Subcutaneous preadipocyte (primary cell): ENCODE results near the genes BRSK1, ZNF579, FIZ1 and ZSCAN5C.

- CAGE, long polyA plus RNA, result no peak
Observed at GRCh38 chr19:55273910-55274612, 5.8 kb downstream of the HSPBP1 start.

DNA sequence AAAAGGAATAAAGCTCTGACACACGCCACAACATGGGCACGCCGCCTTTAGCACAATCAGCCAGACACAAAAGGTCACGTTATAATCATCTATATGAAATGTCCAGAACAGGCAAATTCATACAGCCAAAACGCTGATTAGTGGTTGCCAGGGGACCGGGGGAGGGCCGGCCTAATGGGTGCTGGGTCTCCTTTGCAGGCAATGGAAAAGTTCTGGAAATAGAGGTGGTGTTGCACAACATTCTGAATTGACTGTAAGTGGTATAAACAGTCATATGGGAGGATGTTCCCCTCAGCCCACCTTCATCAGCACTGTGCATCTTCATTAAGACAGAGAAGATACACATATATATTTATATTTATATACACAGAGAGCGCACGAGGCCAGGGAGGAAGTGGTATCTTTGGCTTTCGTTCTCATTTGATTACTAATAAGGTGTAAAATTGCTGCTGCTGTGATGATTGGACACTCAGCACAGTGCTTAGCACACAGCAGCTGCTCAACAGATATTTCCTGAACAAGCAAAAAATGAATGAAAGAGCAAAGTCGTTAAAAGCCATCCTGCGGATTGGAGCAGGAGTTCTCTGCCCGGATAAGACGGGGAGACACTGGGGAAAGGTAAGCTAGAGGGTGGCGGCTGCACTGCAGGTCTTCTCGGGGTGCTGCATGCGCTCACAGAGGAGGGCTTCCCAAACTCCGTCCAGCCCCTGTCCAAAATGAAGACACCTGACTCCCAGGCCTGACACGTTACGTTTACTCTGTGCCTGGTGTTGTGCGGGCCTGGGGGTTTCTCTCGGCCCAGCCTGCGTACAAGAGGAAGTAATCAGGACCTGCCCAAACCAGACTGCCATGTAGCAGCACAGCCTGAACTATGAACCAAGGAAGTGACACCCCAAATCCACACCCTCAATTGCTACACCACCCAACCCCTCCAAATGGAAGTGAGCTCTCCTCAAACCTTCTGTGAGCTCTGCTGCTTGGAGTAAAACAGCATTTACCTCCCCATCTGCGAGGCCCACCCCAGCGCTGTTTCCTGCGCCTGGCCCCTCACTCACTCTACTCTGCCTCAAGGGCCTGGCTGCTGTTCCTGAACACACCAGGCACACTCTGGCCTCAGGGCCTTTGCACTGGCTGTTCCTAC is 3.4 kb downstream of the HSPBP1 start:
- CAGE, long polyA plus RNA, result no peak

DNA sequence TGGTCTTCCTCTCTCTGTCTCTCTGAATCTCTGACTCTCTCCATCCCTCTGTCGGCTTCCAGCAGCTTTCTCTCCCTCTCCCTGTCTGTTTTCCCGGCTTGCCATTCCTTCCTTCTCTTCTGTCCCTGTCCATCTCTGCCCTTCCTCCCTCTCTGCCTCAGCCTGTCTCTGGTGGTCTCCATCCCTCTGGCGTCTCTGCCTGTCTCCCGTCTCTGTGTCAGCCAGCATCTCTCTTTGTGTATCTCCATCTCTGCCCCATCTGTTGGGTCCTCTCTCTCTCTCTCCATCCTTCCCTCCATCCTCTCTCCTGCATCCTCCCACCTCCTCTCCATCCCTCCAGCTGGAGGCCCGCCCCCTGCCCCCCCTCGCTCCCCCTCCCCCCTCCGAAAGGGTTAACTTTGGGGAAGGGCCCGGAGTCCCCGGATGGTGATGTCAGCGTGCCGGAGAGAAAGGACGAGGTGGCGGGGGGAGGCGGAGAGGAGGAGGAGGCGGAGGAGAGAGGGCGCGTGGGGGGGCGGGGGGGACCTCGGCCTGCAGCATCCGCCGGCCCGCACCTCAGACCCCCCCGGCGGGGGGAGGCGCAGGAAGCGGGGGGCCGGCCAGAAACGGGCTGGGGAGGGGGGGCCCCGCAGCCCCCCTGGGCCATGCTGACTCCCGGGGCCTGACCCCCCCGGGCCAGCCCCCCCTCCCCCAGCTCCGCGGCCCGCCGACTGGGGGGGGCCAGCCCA is at the start of gene BRSK1:
Gene BRSK1, plus strand, starts transcription at position 422 of the 728 bp plus-strand sequence.
- CAGE, long polyA plus RNA, result no peak

DNA sequence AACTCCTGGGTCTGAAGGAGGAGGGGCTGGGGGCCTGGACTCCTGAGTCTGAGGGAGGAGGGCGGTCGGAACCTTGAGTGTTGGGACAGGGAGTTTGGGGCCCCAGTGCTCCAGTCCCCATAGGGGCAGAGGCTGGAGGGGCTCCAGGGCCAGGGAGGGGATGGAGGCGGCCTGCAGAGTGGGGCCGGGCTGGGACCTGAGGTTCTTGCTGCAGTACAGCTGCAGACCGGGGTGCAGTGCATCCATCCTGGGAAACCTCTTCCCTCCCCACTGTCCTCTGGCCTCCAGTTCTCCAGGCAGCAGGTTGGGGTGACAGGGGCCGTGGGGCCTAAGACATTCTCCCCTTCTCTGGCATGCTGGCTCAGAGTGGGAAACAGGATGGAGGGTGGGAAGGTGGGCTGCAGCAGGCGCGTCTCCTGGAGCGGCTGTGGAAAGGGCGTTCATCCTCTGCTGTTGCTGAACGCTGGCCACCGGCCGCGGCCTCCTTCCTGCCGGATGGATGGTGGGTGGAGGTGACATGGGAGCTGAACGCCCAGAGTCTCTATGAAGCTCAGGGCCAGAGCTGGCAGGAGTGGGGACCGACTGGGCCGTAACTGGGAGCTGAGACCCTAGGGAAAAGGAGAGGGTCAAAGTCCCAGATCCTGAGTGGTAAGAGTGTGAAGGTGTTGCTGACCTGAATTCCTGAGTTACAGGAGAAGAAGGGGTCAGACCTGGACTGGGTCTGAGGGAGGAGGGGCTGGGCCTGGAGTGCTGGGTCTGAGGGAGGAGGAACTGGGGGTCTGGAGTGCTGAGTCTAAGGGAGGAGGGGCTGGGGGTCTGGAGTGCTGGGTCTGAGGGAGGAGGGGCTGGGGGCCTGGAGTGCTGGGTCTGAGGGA is 1.7 kb downstream of the BRSK1 start:
- CAGE, long polyA plus RNA, result no peak

- CAGE, long polyA plus RNA, result no peak
Observed at GRCh38 chr19:55312166-55312852, 12.8 kb downstream of the TMEM150B start.

- CAGE, long polyA plus RNA, result no peak
Observed at GRCh38 chr19:55377322-55377750, 710 bp downstream of the TMEM190 start.

- CAGE, long polyA plus RNA, result no peak
Observed at GRCh38 chr19:55485302-55485876, 401 bp downstream of the NAT14 start.

DNA sequence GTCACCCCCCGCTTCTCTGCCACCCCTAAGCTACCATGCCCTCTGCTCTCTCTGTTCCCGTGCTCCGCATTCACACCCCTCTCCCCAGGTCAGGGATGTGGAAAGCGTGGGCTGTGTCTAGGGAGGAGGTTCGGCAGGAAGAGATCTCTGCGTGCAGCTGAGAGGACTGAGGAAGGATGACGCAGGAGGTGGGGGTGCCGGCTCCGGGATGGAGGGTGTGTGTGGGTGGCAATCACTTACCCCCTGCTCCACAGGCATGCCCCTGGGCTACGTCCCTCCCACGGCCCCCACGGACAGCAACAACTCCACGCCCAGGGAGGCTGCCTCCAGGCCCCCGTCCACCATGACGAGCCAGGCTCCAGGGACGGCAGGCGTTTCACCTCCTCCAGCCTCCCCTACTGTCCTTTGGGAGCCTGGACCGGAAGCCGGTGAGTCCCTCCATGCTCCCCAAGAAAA is 6.1 kb downstream of the SSC5D start:
- CAGE, long polyA plus RNA, result no peak

DNA sequence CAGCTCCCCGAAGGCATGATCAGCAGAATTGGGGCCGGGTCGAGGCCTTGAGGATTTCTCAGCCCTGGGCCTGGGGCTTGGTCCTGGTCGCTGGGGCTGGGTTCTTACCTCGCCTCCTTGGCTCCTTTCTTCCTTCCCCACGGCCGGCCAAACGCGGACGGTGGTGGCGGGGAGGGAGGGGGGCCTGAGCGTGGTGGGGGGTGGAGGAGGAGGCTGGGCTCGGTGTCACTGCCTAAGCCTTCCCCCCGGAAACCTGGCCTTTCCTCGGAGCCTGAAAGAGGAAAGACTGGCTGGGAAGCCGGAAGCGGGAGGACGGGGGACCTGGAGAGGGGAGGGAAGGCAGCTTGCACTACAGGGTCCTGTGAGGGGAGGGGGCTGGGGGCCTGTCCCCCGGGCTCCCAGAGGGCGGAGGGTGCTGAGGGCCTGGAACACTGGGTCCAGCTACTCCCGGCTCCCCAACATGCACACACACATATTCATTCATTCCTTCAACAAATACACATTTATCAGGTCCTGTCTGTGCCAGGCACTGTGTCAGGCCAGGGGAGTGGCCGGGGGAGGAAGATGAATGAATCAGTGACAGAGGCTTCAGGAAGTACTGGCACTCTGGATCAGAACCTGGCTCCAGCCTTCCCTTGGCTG is at the start of gene ZNF579:
Gene ZNF579, minus strand, starts transcription at position 162 of the 642 bp plus-strand sequence.
- CAGE, long polyA plus RNA, result no peak

DNA sequence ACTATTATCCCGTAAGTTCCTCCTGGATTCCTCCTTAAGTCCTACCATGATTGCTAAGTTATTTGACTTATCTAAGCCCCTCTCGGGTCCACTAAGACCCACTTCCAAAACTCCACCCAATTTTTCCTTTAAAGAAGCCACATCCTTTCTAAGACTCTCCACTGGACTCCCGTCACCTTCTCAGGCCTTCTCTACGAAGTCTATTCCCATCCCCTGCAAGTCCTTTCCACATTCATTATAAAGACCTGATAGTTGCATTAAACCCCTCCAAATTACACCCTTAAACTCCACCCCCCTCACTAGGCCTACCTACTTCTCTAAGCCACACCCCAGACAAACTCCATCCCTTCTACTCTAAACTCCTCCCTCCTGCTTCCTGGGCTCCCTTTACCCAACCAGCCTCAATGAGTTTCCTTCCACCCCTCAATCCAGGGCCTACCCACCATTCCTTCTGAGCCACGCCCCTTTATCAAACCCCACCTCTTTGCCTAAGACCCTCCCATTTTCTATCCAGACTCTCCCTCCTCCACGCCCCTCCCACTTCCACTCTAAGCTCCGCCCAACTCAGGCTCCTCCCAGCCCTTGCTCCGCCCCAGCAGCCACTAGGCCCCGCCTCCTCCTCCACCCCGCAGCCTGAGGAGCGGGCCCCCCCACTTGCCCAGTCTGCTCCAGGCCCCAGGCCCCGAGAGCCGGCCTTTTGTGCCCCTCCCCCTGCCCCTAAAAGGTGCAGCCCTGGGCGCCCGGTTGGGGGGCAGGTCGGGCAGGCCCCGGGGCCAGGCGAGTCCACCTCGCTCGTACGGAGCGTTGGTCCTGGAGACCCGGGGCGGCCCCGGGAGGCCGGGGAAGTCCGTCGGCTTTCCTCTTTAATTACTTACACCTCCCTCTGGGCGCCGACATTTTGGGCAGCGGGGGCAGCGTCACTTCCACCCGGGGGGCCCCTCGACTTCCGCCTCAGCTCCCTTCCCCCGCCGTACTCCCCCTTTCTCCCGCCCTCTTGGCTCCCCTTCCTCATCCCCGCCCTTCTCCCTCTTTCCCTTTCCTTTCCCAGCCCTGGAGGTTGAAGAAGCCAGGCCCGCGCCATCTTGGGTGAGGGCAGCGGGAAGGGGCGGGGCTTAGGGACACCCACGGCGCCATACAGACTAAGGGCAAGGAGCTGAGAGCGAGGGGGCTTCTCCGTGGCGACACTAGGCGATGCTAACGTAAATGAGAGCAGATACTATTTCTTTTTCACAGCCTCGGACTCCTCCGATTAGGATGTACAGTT is at the start of gene FIZ1:
Gene FIZ1, minus strand, starts transcription at position 919 of the 1,264 bp plus-strand sequence.
- CAGE, long polyA plus RNA, result no peak

DNA sequence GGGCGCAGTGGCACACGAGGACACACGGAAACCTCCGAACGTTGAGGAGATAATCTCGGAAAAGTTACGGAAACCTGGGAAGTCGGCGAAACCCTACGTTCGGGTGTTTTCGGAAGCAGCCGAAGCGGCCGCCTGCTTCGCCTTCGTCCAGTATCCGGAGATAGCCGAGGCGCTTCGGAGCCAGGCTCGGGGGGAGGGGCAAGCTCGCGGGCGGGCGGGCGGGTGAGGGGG is 218 bp upstream of the U2AF2 start:
- CAGE, long polyA plus RNA, result no peak

DNA sequence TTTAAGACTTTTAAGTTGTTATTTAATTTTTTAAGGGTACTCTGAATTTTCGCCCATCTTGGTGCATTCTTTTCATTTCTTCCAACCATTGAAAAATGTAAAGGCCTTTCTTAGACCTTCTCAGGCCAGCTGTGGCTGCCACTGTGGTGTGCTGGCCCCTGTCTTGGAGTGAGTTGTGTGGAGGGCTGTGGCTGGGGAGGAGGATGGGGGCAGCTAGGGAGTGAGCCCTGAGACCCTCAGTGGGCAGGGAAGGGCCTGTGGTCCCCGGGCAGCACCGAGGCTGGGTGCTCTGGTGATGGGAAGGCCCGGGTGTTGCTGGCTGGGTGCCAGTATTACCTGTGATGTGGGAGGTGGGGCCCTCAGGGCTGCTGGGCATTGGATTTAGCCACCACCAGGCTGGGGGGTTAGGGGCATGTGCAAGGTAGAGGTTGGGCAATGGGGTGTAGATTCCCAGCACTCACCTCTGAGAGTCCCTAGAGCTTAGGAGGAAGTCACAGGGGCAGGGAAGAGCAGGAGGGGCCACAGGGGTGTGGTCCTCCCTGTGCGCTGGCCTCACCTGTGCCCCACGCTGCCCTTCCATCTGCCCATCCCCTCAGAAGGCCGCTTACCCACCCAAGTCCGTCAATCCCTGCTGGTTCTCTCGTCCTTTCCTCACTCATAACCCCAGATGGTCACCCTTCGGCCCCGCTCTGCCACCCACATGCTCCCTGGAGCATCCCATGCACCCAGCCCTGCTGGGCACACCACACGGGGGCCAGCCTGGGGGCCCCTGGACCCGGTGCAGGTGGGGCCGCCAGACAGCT is 12.3 kb downstream of the EPN1 start:
- CAGE, long polyA plus RNA, result no peak

DNA sequence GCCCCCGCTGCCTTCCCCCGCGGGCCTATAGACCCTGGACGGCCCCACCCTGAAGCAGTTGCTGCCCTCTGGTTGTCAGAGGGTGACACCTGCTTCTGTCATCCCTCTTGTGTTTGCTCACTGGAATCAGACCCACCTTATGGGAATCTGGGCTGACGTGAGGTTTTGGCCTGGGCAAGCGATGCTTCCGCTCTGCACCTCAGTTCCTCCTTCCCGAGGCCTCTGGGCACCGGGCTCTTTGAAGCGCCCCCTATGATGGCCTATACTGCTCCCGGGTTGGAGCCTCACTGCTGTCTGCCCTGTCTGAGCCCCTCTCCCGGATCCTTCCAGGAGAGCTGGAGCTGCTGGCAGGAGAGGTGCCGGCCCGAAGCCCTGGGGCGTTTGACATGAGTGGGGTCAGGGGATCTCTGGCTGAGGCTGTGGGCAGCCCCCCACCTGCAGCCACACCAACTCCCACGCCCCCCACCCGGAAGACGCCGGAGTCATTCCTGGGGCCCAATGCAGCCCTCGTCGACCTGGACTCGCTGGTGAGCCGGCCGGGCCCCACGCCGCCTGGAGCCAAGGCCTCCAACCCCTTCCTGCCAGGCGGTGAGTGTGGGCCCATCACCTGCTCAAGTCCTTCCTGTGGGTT is 19.5 kb downstream of the EPN1 start:
- CAGE, long polyA plus RNA, result no peak

DNA sequence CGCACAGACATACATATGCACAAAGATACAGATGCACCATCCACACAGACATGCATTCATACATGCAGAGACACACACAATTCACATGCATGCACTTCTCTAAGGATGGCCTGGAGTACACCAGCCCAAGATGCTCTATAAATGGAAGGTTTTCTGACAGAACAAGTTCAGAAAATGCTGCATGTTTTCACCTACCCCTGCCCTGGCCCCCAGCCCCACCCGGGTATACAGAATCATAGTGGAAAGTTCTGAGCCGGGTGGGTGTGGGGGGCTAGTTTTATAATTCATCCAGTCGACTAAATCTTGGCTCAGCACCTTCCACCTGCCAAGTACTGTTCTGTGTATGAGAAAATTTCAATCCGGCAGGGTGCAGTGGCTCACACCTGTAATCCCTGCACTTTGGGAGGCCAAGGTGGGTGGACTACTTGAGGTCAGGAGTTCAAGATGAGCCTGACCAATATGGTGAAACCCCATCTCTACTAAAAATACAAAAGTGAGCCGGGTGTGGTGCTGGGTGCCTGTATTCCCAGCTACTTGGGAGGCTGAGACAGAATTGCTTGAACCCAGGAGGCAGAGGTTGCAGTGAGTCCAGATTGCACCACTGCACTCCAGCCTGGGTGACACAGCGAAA is 37.0 kb downstream of the ZNF787 start:
- CAGE, long polyA plus RNA, result no peak

DNA sequence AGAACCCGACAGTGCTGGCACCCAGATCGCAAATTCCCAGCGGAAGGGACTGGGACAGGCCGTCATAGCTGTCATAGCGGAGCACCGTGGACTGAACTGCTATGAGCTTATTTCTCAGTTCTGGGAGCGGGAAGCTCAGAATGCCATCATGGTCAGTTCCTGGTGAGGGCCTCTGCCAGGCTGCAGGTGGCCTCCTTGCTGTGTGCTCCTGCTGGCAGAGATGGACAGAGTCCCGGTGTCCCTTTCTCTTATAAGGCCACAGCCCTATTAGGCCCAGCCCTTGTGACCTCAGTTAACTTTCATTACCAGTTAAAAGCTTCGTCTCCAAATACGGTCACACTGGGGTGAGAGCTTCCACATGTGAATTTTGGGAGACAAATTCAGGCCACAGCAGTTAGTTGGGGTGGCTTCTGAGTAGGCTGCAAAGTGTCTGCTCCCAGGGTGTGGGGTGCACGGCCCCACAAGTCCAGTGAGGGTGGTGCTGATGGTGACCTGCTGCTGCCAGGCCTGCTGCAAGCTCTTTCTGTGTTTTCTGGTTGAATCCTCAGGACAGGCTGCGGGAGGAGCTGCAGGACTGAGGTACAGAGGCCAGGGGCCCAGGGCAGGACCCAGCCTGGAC is 4.7 kb downstream of the ZNF444 start:
- CAGE, long polyA plus RNA, result no peak

DNA sequence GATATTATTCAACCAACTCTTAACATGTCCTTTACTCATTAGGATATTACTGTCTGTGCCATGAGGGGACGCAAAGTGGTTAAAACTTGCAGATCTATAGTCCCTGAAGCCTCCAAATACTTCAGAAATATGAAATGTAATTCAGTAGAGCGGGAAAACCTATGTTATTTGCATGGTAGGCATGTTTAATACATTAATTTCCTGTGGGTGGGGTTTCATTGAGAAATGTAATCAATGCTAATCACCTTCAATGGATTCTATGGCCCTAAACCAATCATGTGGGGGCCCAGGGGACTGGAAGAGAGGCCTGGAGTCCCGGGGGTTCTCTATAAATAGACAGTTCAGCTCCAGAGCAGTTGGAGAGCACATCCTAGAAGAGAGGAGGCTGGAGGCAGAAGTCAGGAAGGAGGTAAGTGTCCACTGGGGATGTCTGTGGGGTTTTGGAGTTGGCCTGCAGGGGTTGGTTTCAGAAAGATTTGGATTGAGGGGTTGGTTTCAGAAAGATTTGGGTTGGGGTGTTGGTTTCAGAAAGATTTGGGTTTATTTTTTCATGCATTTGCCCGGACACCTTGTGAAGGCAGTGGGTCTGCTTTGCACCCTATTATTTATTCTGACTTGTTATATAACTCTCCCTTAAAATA is at the start of gene ZSCAN5C:
Gene ZSCAN5C, plus strand, starts transcription at position 360 of the 641 bp plus-strand sequence.
- CAGE, long polyA plus RNA, result no peak

DNA sequence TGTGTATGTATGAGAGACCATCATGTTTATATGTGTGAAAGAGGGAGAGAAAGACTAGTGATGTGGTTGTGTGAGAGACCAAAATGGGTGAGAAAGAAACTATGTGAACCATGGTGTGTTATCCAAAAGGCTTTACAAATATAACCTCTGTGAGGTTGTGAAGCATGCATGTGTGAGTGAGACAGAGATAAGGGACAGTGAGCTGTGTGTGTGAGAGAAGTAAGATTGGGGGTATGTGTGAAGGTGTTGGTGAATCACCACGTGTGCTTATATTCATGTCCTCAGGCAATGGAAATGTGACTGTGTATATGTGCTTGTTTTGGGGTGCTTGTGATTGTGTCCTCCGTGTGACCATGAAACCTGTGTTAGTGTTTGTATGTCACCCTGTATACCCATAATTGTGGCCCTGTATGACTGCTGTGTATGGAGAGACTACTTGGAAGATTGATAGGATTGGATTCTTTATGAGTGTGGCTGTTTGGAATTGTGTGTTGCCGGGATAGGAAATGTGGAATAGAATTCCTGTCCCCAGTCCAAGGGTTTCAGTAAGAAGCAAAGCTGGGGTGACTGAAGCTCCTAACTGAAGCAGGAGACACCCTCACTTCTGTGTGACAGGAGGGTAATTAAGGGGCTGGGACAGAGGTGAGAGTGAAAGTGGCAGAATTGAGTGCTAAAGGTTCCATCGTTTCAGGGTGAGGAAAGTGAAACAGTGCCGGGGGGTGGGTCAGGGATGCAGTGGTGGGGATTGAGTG is 2.8 kb downstream of the ZNF471 start:
- CAGE, long polyA plus RNA, result no peak

DNA sequence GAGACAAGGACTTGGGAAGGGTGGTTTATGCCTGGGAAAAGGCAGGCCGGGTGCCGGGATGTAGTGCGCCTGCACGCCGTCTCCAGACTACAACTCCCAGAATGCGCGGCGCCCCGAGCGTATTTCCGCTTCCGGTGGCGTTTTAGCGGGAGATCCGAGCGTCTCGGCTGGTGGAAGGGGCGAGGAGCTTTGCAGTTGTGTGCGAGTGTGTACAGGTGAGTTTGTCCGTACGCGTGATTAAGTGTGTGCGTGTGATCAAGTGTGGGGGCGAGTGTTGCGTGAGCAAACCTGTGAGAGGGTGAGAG is 75.4 kb downstream of the PEG3 start:
- CAGE, long polyA plus RNA, result no peak

- CAGE, long polyA plus RNA, result no peak
Observed at GRCh38 chr19:57279345-57280197, 714 bp upstream of the ZNF460 start.

DNA sequence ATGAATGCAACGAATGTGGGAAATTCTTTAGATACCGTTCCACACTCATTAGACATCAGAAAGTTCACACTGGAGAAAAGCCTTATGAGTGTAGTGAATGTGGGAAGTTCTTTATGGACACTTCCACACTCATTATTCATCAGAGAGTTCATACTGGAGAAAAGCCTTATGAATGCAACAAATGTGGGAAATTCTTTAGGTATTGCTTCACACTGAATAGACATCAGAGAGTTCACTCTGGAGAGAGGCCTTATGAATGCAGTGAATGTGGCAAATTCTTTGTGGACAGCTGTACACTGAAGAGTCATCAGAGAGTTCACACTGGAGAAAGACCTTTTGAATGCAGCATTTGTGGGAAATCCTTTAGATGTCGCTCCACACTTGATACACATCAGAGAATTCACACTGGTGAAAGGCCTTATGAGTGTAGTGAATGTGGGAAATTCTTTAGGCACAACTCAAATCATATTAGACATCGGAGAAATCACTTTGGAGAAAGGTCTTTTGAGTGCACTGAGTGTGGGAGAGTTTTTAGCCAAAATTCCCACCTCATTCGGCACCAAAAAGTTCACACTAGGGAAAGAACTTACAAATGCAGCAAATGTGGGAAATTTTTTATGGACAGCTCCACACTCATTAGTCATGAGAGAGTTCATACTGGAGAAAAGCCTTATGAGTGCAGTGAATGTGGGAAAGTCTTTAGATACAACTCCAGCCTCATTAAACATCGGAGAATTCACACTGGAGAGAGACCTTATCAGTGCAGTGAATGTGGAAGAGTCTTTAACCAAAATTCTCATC is 9.9 kb downstream of the ZNF17 start:
- CAGE, long polyA plus RNA, result no peak